ENCODE measurements around the gene SCFD1.

- PRO-cap: no peak
These were observed 4.6 kb downstream of the LTB4R start for GRCh38 chr14:24315778-24316459.

DNA sequence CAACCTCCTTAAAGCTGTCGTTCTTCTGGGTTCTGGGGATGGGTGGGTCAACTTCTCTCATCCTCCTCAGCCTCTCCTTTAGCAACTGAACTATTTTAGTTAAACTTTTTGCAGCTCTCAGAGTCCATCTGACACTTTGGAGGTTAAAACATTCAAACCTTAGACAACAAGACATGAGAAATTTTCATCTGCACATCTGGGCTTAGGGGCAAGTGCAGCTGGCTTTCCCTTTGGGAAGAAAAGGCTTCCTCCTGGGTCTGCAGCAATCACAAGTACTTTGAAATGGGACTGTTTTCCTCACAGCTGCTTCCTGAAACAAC lies 16.0 kb upstream of the SDR39U1 start:
- PRO-cap: no peak

DNA sequence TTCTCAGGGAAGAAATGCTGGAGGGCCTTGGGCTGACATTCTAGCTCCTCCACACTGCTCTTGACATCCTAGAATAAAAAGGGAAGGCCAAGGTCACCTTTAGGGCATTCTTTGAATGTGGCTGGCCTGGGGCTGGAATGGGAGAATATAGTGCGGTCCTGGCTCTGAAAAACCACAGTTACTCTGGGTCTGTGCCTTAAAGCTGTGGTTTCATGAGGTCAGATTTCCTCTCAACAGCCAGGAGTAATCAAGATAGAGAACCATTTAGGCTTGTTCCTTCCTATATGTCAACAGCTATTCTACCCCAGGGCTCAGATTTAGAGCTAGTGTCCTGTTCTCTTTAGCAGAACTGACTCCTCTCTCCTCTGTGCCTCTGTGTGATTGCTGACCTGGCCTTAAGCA lies 24.2 kb downstream of the CMA1 start:
- PRO-cap: no peak

DNA sequence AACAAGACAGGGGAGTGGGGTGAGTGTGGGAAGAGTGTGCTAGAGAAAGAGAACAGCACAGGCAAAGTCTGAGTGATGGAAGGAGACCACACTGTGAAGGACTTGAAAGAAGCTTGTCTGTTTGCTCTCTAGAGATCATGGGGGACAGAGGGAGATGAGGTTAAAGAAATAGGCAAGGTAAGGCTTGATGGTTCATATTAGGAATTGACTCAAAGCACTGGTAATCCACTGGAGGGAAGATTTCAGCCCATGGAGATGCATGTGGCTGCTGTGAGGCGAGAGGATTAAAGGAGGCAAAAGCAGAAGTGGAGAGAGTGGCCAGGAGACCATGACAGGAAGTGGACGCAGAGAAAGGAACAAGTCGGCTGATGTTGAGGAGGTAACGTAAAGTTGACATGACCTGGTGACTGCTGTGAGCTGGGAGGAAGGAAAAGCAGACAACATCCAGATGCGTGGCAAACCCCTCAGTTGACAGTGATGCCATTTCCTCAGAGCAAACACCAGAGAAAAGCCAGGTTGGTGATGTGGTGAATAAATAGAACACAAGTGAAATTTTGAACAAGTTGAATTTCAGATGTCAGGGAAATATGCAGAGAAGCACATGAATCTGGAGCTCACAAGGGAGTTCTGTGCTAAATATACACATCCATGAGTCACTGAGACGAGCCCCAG lies 61.2 kb upstream of the GZMB start:
- PRO-cap: no peak

- PRO-cap: no peak
These were observed 206.4 kb upstream of the GZMB start for GRCh38 chr14:24840391-24840810.

GRCh38 chr14:28188143-28189018 lies 578.2 kb upstream of the FOXG1 start:
- PRO-cap: unidirectional peak, plus-strand start at chr14:28188439; unidirectional peak, plus-strand start at chr14:28188618; unidirectional peak, minus-strand start at chr14:28188828

GRCh38 chr14:29605933-29606197 lies 321.8 kb downstream of the PRKD1 start:
- PRO-cap: unidirectional peak, plus-strand start at chr14:29606021

DNA sequence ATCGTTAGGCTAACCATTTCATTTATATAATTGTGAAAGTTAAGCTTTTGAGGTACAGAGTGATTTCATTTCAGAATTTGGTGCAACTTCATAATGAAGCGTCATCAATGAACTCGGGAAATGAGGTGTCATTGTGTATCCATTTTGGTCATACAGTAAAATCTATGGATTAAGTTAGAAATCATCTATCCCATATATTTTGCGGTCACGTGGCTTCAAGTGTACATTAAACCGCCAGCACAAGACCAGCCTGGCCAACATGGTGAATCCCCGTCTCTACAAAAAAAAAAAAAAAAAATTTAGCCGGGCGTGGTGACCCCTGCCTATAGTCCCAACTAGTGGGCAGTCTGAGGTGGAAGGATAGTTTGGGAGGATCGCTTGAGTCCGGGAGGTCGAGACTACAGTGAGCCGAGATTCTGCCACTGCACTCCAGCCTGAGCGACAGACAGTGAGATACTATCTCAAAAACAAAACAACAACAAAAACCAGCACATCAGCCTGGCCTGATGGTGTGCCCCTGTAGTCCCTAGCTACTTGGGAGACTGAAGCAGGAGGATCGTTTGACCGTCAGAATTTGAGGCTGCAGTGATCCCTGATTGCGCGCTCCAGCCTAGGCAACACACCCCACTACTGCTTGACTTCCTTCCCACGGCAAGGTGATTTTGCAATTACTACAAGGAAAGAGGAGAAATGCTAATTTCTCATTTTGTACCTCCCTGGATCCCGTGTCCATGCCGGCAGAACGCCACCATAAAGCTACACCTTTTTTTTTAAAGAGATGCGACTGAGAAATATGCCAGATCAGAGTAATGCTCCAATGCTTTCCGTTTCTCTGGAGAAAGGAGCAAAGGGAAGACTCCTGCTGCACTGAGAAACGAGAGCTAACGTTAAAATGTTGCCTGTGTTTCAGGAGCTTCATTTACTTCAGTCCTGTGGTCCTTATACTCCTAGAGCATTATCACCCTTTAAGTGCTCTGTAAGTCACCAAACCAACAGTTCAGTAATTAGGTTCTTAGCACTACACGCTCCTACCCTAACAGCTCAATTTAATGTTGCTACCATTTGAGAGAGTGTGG lies 756 bp upstream of the SCFD1 start:
- PRO-cap: no peak

DNA sequence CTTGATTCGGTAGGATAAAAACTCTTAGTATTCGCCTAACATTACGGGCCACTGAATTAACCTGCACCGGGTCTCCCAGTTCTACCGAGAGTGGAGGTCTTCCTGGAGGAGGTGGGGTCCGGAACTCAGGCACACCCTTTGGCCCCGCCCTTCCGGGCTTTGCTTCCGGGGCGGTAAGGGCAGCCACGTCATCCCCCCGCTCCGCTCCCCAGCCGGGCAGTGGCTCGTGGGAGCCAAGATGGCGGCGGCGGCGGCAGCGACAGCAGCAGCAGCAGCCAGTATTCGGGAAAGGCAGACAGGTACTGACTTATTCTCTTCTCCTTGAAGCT lies at the start of gene SCFD1:
Gene SCFD1, plus strand, starts transcription at position 219 of the 329 bp plus-strand sequence.
- PRO-cap: bidirectional peak, plus-strand start at position 219 of the sequence, minus-strand start at position 92 of the sequence

- PRO-cap: no peak
These were observed 42.3 kb downstream of the SCFD1 start for GRCh38 chr14:30664050-30665200.

GRCh38 chr14:30848875-30849468 lies 25.4 kb upstream of the COCH start:
- PRO-cap: no peak

DNA sequence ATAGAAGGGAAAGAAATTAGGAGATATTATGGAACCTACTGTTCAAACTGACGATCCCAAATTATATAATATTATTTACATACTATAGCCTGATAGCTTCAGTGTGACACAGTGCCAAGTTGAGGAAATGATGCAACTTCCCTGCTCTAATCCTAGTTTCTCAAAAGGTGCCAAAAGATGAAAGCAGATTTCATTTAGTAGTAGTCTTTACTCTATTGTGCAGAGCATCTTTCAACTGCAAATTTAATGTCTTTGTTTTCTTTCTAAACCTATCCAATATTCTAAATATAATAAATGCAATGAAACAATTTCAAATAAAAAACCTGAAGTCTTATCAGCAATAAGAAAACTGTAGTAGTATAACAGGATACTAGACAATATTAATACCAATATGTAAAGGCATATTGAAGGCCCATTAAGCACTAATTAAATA lies 47.0 kb downstream of the COCH start:
- PRO-cap: no peak

- PRO-cap: unidirectional peak, plus-strand start at chr14:31205860
These were observed 1.8 kb downstream of the HECTD1 start for GRCh38 chr14:31205613-31206457.

- PRO-cap: no peak
These were observed 42.9 kb upstream of the HECTD1 start for GRCh38 chr14:31250598-31250884.

DNA sequence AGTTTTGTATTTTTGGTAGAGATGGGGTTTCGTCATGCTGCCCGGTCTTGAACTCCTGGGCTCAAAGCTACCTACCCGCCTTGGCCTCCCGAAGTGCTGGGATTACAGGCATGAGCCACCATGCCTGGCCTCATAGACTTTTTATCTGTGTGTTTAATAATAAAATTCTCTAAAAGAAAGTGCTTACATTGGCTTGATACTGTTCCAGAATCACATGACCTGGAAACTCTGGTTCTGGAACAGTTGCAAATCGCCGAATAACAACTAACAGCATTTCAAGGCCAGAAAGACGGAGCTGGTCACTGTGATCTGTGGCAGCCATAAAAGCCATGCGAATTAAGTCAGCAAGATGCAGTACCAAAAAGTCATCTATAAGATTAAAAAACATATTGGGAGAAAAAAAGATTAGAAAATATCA lies 99.0 kb downstream of the HEATR5A start:
- PRO-cap: no peak

DNA sequence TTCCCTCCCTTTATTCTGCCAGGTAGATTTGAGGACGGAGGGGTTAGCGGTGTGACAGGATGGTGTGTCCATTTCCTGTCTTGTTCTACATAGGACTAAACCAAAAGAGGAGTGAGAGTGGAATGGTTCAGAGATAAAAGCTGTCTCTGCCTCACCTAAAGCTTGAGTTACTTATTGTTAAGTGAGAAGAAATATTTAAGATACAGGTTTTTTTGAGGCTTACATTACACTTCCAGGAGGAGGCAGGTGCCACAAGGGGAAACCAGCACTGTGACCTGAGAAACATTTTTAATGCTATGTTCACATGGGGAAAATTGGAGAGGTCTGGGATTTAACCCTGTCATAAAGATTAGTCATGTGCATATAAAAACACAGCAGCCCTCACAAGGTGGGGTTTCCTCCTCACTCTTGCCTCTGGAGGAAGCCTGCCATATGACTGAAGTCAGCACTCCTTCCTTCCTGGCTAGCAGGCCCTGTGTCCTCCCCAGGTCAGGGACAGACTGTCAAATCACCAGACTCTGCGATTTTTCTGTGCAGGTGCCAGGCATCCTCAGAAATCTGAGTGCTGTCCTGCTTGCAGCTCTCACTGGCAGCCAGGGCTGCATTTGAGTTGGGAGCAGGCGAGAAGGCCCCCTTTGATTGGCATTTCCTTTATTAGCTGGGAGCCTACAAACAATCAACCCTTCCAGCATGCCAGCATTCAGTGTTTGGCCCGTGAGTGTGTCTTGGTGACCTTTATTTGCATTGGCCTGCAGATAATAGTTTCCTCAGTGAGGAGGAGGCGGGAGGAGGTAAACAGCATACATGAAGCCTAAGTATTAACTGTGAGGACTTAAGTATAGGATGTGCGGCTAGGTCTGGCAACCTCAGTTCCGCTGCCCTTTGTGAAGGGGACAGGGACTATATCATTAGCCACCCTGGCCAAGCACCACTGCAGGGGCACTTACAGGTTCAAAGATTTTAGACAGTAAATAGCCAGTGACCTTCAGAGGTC lies 183.9 kb upstream of the ARHGAP5 start:
- PRO-cap: bidirectional peak, plus-strand start at position 761 of the sequence, minus-strand start at position 560 of the sequence

DNA sequence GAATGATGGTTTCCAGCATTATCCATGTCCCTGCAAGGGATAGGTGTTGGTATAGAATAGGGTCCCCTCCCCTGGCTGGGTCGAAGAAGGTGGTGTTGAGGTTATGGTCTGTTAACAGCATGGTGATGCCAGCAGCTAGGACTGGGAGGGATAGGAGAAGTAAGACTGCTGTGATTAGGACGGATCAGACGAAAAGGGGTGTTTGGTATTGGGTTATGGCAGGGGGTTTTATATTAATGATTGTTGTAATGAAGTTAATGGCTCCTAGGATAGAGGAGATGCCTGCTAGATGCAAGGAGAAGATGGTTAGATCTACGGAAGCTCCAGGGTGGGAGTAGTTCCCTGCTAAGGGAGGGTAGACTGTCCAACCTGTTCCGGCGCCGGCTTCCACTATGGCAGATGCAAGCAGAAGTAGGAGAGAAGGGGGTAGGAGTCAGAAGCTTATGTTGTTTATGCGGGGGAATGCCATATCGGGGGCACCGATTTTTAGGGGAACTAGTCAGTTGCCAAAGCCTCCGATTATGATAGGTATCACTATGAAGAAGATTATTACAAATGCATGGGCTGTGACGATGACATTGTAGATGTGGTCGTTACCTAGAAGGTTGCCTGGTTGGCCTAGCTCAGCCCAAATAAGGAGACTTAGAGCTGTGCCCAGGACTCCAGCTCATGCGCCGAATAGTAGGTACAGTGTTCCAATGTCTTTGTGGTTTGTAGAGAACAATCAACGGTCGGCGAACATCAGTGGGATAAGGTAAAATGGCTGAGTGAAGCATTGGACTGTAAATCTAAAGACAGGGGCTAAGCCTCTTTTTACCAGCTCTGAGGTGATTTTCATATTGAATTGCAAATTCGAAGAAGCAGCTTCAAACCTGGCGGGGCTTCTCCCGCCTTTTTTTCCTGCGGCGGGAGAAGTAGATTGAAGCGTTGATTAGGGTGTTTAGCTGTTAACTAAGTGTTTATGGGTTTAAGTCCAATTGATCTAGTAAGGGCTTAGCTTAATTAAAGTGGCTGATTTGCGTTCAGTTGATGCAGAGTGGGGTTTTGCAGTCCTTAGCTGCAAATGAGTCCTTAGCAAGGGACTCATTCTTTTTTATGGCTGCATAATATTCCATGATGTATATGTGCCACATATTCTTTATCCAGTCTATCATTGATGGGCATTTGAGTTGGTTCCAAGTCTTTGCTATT lies 155.4 kb downstream of the AKAP6 start:
- PRO-cap: unidirectional peak, minus-strand start at position 899 of the sequence

DNA sequence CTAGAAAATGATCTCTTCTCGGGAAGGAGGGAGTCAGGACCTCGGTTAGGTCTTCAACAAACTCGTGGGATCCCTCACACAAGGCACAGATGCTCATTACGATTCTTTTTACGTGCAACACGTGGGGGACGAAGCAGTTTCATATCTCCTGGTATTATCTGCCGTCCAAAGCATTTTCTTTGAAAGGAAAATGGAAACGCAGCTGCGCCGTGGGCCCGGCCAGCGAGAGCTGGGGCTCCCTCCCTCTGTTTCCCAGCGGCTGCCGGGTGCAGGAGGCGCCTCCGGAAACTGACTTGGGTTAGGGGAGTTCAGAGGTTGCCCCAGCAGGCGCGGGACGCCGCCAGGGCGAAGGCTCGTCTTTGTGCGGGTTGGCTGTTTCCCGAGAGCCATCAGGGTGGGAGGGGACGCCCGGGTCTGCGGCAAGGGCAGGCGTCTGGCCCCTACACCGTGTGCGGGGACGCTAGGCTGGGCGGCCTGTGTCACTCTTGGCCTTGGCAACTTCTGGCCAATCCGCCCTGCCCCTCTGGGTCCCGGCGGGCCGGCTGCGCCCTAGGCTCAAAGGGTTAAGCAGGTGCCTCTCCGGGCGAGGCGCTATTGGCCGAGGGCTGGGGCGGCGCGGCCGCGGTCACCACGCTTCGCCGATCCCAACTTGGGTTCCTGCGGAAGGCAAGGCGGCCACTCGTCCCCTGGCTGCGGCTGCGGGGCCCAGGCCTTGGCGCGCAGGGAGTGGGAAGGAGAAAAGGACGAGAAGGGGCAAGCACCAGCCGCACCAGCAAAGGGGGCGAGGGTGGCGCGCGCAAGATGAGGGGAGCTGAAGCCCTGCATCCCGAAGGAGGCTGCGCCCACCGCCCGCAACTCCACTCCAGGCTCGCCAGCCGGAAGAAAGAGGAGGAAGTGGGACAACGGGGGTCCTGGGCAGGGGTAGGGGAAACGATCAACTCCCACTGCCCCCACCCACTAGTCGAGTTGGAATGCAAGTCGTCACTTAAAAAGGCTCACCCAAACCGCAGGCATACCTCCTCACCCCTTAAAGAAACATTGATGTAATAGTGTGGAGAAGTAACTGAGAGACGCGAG lies 5.6 kb upstream of the NPAS3 start:
- PRO-cap: bidirectional peak, plus-strand start at position 305 of the sequence, minus-strand start at position 290 of the sequence; bidirectional peak, plus-strand start at position 652 of the sequence, minus-strand start at position 503 of the sequence; bidirectional peak, plus-strand start at position 860 of the sequence, minus-strand start at position 885 of the sequence

- PRO-cap: bidirectional peak, plus-strand start at chr14:32939559, minus-strand start at chr14:32939557; bidirectional peak, plus-strand start at chr14:32939920, minus-strand start at chr14:32939787
These were observed 742 bp downstream of the NPAS3 start for GRCh38 chr14:32939140-32940102.

DNA sequence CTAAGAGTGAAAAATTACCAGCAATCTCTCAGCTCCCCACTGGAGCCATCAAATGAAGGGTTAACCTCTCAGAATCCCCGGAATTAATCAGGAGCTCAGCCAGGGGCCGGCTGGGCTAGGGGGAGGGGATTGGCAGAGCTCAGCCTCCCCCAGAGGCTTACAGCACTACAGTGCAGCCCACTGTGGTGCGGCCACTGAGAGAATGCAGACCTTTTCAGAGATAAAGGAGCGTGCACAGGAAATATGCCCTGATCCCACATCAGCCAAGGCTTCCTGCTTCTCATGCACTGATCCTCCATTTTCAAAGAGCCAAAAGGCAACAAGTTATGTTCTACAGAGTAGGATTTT lies 185.6 kb downstream of the EGLN3 start:
- PRO-cap: bidirectional peak, plus-strand start at position 180 of the sequence, minus-strand start at position 85 of the sequence

Data from neural crest cell (in vitro differentiated cells).